Neural cell (in vitro differentiated cells): ENCODE results near the gene SMCO4.

- RAMPAGE, long total RNA, result no peak
These were observed 35.6 kb downstream of the FZD4 start for GRCh38 chr11:86919606-86920079.

DNA sequence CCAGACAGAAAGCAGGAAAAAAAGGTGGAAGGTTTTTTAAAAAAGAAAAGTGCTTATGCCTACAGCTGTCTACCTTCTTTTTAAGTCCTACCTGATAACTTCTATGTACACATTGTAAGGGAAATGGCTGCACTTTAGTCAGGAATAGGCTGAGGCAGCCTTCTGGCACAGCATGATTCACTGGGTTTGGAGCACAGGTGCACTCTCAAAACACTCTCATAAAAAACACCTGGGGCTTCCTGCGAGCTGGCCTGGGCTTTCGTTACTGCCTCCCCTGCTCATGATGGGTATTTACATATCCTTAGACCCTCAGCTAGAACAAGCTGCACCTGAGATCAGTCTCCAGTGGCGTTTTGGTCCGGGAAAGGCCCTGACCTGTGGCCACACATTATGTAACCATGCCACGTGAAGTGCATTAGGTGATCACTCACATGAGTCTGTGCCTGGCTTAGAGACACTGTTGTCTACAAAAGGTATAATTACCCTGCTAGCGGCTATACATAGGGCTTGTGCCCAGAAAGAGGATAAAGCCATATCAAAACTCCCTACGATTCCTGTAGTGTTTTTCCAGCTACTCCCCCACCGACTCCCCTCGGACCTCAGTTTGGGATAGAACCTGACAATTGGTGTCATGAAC, 321.7 kb downstream of the TMEM135 start:
- RAMPAGE, long total RNA, result no peak

DNA sequence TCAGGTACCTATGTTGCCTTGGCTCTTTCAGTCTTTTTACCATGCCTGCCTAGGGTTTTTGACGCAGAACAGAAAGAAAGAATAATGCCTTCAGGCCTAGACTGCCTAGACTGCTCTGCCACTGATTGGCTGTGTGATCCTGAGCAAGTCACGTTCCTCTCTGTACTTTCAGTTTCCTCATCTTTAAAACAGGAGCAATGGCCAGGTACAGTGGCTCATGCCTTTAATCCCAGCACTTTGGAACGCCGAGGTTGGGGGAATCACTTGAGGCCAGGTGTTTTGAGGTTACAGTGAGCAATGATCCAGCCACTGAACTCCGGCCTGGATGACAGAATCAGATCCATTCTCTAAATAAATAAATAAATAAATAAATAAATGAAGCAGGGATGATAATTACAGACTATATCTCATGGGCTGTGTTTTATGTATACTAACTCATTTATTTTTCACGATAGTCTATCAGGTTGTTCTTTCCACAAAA, 21.4 kb downstream of the CTSC start:
- RAMPAGE, long total RNA, result no peak

GRCh38 chr11:88405891-88406313, 68.4 kb upstream of the CTSC start:
- RAMPAGE, long total RNA, result no peak

DNA sequence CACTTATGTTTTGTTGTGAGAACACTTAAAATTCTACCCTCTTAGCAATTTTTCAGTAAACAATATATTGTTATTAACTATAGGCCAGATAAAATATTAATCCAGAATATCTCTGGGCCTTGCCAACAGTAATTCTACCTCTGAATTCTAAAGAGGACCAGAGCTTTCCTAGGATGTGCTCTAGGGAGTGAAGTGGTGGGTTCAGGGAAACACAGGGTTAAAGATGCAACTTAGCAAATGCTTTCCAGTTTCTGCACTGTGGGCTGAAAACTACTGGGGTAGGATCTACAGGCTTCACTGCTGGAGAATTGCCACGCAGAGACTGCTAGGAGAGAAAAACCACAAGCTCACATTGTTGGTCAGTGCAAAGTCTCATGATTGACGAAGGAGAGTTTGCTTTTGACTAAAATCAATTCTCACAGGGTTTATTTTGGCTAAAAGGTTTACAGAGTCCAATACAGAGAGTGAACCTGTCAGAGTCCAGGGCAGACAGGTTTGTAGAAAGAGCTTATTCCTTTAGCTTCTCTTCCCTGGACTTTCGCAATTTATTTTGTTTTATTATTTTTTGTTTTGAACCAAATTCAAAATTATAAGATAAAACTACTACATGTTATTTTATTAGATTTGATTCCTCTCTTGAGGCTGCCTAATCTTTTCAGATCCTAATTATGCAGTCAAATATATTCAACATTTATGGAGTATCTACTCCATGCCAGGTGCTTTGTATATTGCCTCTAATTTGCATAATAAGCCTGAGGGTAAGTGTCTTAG, 64.6 kb downstream of the MTNR1B start:
- RAMPAGE, long total RNA, result no peak

GRCh38 chr11:93216582-93216923, 18.8 kb upstream of the SLC36A4 start:
- RAMPAGE, long total RNA, result no peak

GRCh38 chr11:93499177-93499506, 44.0 kb downstream of the SMCO4 start:
- RAMPAGE, long total RNA, result no peak

DNA sequence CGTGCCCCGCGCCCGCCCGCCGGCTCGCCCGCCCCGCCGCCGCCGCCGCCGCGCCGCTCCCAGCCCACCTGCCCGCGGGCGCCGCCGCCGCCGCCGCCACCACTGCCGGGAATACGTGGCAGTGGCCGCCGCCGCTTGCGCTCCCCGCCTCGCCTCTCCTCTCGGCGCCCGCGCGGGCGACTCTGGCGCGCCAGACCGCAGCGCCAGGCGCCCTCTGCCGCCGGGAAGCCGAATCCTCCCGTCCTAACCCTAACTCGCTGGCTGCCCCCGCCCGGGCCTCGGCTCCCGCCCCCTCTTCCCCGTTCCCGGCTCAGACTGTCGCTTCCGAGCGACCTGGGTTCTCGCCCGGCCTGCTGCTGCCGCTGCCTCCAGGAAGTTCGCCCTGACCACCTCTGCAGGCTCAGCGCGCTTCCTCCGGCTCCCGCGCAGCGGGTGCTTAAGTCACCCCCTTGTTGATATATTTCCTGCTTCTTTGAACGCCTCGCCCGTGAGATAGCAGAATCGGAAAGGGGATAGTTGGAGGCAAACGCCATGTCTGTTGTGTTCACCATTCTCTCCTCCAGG, at the start of gene SMCO4:
Gene SMCO4, minus strand, starts transcription at position 184 of the 564 bp plus-strand sequence.
- RAMPAGE, long total RNA, result no peak

- RAMPAGE, long total RNA, result no peak
These were observed 25.2 kb upstream of the CEP295 start for GRCh38 chr11:93636275-93636630.

GRCh38 chr11:93715987-93716485, 25.3 kb downstream of the TAF1D start:
- RAMPAGE, long total RNA, result no peak

GRCh38 chr11:93718062-93718568, 23.2 kb downstream of the TAF1D start:
- RAMPAGE, long total RNA, result no peak

- RAMPAGE, long total RNA, result no peak
These were observed 6.4 kb downstream of the TAF1D start for GRCh38 chr11:93734702-93735525.

DNA sequence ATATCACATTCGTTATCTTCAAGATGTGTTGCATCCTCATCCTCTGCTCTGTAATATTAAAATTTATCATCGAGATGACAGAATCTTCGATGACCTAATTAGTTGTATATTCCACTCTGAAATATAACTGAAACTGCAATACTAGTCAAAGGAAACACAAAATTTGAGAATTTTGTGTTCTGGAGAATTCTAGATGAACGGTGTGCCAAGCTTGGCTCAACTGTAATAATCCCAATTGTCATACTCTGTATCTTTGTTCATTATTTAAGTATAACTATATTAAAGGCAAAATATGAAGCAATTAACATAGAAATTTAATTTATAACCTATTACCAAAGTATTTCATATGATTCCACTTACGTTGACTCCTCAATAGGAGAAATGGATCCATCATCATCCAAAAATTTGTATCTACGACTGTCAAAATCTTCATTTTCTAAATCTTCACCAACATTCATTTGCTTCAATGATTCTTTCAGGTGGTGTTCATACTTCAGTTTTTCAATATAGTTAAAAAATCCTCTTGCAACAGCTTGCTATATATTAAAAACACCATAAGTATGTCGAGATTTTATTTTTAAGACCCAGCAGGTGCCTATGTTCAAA, 4.5 kb downstream of the TAF1D start:
- RAMPAGE, long total RNA, result no peak

DNA sequence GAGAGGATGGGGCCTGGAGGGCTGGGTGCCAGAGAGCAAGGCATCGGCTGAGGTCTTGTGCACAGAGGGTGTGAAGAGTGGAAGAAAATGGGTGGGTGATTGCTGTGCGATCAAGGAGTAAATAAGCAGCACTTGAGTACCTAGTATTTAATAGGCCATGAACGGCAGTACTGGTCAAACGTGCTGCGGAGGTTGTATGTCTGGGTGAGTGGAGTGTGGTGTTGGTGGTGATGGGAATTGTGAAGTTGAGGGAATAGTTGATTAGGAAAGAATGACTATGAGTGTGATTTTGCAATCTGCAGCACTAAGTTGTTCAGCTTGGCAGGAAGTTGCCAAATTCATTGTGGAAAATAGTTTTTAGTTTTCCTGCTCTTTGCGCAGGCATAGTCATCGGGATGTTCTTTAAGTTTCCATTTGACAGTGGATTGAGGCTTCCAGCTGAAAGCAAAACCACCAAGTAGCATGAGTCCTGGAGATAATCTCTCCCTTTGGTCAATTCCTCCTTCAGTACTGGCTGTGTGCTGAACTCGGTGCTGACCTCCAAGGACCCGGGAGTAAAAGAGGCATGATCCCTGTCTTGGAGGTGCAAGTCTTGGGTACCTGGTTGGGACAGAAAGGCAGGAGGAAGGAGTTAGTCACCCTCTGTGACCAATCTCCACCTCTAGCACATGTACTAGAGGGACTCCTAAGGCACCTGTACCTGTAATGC, 2.1 kb downstream of the PANX1 start:
- RAMPAGE, long total RNA, result no peak

- RAMPAGE, long total RNA, result no peak
These were observed 54.9 kb downstream of the PANX1 start for GRCh38 chr11:94183165-94184365.

- RAMPAGE, long total RNA, result no peak
These were observed 80.7 kb downstream of the PIWIL4 start for GRCh38 chr11:94647681-94648482.

DNA sequence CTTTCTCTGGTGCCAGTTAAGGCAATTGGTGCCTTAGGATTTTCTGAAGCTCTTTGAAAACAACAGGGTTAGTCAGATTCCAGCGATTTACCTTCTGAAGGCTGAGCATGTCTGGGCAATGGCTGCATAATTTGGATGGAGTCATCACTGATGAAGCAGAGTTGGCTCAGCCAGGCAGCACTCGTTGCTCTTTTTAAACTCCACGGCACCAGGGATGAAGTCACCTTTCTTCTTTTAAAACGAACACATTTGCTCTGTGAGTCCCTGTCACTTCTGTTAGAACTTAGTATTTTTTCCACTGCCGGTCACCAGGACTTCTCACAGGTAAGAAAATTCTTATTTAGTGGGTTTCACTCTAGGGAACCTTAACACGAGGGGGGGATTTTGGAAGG, 61.9 kb upstream of the AMOTL1 start:
- RAMPAGE, long total RNA, result no peak

- RAMPAGE, long total RNA, result no peak
These were observed 27.8 kb upstream of the AMOTL1 start for GRCh38 chr11:94740198-94740989.

DNA sequence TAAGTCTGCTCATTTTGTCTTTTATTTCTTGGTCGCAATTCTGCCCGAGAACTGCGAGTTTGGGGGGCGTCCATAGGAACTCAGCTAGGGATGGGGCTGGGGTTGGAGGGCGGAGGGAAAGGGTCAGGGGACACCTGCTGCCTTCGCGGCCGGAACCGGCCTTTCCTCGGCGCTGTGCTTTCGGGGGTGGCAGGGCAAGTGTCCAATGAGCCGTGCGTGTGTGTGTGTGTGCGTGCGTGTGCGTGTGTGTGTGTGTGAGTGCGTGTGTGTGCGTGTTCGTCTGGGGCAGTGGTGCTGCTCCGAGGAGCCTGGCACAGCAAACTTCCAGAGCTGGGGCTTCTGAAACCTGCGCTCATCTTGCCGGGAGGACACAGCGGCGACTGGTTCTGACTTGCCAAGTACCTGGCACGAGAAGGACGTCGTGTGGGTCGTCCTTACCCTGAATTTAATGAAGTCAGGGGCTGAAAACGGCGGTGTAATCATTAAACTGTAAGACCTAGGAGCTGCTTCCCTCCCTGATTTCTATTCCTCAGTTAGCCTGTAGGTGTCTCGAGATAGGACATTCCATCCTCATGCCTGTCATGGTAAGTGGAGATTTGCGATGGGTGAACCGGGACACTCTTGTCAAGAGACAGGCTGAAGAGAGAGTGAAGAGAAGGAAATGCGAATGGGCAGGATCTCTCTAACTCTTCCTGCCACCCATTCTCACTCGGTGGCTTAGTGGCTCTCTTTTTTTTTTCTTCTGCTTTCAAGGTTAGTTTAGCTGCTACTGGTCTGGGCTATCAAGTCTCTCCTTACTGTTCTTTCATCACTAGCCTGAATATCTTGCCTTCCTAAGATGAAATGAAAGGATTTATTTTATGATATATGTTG, 26.9 kb upstream of the AMOTL1 start:
- RAMPAGE, long total RNA, result no peak

DNA sequence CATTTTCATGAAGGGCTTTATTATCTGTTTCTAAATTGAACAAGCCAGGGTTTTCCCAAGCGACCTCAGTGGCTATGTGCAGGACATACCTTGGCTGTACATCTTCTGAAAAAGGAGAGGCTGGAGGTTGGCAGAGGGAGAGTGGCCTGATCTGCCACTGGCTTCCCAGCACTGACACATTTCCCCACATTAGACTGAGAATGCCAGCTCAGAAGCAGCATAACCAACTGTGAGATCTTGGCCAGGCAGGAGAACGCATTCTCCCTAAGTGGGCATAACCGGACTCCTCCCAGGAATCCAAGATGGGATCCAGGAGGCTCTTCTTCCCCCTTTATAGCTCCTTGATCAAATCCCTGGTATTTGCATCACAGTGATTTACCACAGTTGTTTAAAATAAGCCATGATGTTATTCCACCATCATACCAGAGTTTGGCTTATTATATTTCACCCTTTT, 33.8 kb downstream of the AMOTL1 start:
- RAMPAGE, long total RNA, result no peak